ENCODE measurements around a stretch of chr10.

DNA sequence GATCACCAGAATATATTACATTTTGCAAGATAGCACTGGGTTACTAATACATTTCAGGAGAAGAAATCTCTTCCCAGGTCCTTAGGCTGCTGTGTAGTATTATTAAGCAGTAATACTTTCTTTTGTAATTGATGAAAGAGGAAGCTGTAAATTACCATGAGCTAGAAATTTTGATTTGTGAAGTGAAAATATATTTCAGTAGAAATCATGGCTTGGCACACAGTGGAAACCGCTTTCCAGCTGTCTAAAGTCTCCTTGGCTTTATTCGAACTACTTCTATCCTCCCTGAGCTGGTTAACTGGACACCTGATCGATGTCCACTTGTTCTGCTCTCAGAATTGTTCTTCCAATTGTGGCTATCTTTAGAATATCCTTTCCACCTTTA lies 556.8 kb upstream of the LRRTM3 start:
- PRO-cap, 2 experiments, result no peak in any of the 2 experiments

DNA sequence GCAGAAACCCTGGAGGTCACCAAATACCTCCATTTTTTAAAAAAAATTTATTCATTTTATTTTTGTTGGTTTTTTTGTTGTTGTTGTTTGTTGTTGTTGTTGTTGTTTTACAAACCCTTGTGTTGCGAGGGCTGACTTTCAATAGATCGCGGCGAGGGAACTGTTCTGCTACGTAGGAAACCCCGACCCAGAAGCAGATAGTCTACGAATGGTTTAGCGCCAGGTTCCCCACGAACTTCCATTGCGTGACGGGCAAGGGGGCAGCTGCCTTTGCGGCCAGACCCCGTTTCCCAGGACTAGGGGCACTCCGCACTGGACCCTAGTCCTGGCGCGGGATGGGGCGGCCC lies 119.5 kb downstream of the LRRTM3 start:
- PRO-cap, 2 experiments, result no peak in any of the 2 experiments

GRCh38 chr10:67788391-67788973 lies 49.5 kb downstream of the DNAJC12 start:
- PRO-cap, 2 experiments, result no peak in any of the 2 experiments

GRCh38 chr10:67916129-67917047 lies 31.9 kb downstream of the SIRT1 start:
- PRO-cap, 2 experiments, result no peak in any of the 2 experiments

GRCh38 chr10:68112100-68112570 lies 2.8 kb downstream of the MYPN start:
- PRO-cap, 2 experiments, result no peak in any of the 2 experiments

GRCh38 chr10:68154166-68154492 lies 44.8 kb downstream of the MYPN start:
- PRO-cap, 2 experiments, result no peak in any of the 2 experiments

- PRO-cap, 2 experiments, result peak in 1 of 2 experiments; most common plus-strand start chr10:68231670 (in 1); most common minus-strand start chr10:68231542 (in 1)
Observed at GRCh38 chr10:68230889-68231906, 715 bp downstream of the ATOH7 start.

DNA sequence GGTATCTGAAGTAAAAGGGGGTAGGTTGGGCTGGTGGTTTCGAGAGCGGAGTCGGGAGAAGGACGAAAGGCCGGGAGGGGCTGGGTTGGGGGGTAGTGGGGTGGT lies 204 bp downstream of the HNRNPH3 start:
- PRO-cap, 2 experiments, result no peak in any of the 2 experiments

DNA sequence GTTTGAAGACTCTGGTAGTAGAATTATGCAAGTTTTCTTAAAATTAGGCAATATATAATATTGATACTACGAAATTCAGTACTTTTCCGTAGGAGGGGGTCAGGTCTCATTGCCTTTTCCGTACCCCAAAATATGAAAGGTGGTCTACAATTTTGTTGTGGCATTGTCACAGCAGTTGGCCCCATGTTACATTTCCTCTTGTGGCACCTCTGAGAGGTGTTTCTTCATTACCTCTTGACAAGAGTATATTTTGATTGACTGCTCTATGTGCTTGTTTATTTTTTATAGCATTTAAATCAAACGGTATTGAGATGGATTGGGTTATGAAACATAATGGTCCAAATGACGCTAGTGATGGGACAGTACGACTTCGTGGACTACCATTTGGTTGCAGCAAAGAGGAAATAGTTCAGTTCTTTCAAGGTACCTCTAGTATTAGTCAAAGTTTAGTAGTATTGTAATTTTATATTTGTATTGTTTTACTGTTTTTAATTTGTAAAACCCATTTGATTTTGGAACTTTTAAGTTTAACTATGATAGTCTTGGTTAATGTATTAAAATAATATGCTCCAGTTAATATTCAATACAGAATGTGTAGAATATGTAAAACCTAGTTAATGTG lies 4.3 kb upstream of the PBLD start:
- PRO-cap, 2 experiments, result no peak in any of the 2 experiments

GRCh38 chr10:68345608-68346175 lies 13.0 kb upstream of the PBLD start:
- PRO-cap, 2 experiments, result no peak in any of the 2 experiments

DNA sequence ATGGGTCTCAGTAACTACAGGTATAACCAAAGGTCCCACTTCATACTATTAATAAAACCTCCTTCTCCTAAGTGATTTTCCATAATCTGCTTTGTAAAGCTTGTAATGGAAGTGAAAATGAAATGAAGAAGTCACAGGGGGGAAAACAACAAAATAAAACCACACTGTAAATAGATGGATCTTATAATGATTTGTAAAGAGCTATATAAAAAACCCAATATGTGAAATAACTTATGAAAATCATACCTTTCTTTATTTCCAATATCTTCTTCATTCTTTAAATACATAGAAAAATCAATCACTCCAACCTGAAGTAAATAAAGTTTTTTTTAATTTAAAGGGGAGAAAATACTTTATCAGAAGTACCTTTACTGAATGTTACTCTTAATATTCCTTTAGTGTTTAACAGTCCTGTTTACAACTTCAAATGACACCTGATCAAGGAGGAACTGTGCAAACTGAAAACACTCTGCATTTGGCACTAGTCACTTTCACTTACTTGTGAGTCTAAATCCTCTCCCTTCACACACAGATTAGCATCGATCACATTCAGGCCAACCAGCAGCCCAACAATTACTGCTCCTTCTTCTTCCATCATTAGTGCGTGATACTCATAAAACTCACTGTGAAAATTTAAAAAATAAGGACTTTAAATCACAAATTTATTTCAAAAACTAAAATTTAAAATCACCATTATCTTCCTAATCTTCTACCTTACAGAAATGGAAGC lies 13.1 kb downstream of the RUFY2 start:
- PRO-cap, 2 experiments, result no peak in any of the 2 experiments

DNA sequence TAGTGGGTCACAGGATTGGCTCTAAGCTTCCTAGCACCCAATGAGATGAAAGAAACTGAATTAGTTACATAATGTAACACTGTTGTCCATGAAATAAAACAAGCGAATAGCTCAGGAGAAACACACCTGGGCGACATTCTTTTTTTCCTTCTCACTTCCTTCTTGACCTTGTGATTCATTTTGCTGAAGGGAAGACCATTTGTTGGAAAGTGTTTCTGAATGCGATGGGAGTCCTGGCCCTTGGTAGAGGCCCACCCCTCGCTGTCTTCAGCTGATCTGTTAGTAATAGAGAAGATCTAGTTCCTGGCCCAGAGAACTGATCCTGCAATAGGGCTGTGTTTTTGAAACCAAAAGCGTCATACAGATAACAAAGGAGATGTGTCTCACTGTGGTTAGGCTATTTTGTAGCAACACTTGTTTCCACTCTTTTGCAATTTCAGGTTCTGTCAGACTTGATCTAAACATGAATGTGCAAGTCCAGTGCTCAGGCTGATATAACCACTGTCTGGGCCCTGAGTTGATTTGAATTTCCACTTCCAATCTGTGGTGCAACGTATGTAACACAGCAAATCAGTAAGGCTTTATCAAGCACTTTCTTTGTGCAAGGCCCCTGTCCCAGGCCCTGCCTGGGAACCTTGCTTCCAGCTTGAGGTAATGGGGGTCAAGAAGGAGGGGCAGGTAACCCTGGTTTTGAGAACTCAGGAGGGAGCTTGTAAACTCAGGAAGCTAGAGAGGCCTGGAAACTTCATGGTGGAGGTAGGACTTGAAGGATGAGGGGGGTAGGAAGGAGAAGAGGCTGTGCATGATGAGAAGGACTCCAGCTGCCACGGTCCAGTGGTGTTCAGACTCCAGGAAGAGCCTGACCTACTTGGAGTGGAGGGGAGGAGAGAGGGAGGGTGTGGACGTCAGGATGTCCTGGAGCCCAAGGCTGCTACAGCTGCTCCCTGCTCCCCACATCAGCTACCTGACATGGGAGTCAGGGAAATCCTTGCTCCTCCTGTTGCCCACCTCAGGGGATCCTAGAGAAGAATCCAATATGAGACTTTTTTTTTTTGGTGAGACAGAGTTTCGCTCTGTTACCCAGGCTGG lies 42.3 kb upstream of the SRGN start:
- PRO-cap, 2 experiments, result no peak in any of the 2 experiments

GRCh38 chr10:69072718-69073475 lies 15.0 kb upstream of the SRGN start:
- PRO-cap, 2 experiments, result no peak in any of the 2 experiments

DNA sequence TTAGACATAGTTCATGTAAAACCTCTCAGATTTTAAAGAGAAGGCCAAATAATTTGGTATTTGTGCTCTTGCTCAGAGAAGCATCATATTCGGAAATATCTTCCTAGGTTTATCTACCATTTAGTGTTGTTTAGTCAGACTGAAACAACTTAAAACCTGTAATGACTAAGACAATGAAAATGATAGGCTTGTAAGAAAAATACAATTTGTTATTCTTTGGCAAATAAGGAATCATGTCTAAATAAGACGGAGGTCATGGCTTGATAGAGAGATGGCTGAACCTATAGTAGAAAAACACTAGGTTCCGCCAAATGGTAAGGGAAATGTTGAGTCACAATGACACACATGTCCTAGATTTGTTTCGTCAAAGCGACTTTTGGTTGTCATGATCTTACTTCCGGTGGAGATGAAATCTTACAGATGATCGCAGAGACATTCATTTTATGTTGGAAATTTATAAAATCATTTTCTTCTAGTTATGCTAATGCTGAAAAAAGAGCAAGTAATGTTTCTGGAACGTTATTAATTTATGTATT lies 933 bp downstream of the SRGN start:
- PRO-cap, 2 experiments, result peak in 1 of 2 experiments; most common minus-strand start position 285 of the sequence (in 1)

DNA sequence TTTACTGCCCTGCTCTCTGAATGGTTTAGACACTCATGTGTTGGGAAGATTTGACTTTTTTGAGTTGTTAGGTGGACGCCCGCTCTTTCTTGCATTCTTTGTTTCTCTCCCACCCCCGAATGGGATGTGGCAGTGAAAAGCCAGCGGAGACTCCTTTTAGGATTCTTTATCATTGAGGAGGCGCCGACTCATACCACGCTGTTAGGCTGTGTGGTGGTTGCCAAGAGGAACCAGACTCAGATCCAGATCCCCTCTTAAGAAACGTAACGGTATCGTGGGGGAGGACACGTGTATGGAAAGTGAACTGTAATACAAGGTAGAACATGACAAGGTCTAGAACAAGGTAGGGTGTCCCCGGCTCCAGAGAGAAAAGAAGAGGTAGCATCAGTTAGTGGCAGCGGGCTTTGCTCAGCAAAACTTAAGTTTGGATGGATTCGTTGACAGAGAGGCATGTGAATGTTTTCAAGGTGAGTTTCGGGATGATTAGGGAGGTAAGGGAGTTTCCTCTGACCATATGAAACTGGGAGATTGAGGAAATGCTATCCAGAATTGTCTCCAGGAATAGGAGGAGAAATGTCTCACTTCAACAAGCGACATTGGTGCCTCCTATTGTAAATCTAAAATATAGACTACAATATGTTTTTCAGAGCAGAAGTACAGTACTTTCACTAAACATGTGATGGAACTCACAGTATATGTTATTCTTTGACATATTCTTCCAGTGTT lies 916 bp downstream of the SUPV3L1 start:
- PRO-cap, 2 experiments, result no peak in any of the 2 experiments

GRCh38 chr10:69269840-69270126 lies 48.9 kb upstream of the HK1 start:
- PRO-cap, 2 experiments, result no peak in any of the 2 experiments

DNA sequence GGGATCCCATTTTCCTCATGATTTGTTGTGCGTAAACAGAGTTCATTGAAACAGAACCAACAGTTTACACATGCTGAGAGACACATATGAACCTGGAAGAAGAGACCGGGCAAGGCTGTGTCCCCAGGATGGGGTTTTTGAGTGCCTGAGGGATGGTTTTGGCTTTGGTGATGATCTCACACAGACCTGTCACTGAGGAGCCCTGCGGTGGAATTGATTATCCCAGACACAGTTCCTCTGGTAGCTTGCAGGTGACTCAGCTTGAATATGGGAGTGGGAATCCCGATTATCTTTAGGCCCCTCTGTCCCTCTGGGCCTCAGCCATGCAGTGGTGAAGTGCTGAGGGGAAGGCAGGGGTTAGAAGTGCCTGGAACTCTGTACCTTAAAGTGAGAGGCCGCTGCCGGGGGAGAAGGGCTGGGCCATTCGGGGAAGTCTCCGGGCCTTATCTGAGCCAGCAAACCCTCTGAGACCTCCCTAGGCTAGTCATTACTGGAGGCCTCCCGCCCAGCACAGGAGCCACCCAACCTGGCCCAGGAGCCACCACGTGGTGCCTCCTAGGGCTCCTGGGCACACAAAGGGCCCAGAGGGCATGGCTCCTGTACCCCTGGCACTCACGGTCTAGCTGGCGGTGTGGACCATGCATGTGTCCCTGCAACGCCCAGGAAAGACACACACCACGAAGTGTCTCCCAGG lies 15.6 kb downstream of the HK1 start:
- PRO-cap, 2 experiments, result no peak in any of the 2 experiments

- PRO-cap, 2 experiments, result no peak in any of the 2 experiments
Observed at GRCh38 chr10:69344539-69345043, 25.9 kb downstream of the HK1 start.

- PRO-cap, 2 experiments, result no peak in any of the 2 experiments
Observed at GRCh38 chr10:69345044-69346157, 26.8 kb downstream of the HK1 start.

DNA sequence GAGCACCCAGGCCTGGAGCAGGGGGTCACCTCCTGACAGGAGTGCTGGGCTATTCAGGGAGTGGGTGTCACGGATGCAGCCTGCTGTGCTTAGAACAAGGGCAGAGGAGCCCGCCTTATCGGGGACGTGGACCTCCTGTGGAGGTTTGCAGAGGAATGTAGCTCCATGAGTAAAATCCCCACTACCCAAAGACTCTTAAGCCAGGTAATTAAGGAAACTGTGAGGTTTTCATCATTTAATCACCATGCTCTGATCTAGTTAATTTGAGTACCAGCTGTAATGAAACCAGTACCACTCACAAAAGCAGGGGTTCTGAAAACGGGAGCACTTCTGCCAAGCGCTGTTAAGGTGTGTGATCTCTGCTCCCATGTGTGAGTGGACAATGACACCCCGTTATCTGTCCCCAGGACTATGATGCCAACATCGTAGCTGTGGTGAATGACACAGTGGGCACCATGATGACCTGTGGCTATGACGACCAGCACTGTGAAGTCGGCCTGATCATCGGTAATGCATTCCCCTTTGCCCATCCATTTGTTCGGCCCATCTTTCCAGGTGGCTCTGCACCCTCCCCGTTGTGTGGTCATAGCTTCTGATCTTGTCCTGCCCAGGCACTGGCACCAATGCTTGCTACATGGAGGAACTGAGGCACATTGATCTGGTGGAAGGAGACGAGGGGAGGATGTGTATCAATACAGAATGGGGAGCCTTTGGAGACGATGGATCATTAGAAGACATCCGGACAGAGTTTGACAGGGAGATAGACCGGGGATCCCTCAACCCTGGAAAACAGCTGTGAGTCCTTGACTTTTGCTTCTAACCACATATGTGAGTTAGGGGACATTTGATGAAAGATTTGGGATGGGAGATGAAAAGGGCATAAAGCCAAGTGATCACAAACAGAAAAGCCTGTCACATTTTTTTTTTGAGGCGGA lies 47.6 kb downstream of the TACR2 start:
- PRO-cap, 2 experiments, result no peak in any of the 2 experiments